ENCODE measurements around a stretch of chr2.

DNA sequence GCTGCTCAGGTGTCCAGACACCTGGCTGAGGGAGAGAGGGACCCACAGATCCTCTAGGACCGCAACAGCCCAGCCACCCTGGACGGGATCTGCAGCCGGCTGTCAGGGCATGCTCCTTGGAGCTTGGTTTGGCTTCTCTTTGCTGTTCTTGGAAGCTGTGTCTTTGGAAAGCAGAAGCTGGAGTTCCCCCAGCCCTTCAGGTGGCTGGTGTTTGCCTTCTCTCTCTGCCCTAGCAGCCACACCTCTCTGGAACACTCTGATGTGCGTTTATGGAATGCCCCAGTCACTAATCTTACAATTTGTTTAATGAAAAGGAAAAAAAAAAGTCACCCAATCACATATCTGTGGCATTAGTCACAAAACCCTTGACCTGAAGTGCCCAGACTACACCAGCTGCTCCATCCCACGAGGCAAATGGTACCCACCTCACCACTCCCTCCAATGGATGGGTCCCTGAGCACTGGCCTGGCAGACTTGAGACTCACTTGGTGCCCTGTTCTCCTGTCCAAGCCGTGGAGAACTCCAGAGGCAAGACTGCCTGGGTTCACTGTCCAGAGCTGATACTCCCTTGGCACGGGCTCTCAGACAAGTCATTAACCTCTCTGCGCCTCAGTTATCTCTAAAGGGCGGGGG lies 70.2 kb upstream of the DAPL1 start:
- PRO-cap, result no peak

GRCh38 chr2:158743688-158744313 lies 51.3 kb upstream of the DAPL1 start:
- PRO-cap, result no peak

- PRO-cap, result no peak
Observed at GRCh38 chr2:158954359-158954858, 14.0 kb upstream of the TANC1 start.

DNA sequence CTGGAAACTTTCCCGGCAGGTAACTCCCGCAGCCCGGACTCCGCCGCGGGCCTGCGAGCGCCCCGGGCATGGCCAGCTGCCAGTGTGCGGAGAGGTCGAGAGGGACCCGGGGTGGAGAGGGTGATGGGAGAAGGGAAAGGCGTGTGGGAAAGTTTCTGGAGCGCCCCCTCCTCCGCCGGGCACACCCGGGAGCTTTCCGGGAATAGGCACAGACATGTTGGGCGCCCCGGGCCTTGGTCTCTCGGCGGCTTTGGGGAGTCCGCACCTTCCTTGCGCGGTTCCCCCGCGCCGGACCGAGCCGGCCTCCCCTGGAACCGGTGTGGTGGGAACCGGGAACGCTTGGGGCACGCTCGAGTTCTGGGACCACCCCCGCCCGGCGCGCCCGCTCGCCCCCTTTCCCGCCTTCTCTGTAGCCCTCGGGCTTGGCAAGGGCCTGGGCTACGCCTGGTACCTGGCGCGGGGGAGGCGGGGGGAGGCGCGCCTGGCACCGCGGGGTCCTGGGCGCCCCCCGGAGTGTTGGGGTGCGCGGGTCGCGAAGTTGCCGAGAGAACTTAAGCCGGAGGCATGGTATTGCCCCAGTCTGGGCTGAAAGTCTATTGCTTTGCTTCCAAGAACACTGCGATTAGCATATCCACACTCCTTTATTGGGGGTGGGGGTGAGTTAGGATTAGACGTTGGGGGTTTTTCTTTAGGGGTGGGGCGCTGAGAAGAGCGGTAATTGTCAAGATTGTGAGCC lies 492 bp downstream of the TANC1 start:
- PRO-cap, result unidirectional peak, plus-strand start at position 209 of the sequence

DNA sequence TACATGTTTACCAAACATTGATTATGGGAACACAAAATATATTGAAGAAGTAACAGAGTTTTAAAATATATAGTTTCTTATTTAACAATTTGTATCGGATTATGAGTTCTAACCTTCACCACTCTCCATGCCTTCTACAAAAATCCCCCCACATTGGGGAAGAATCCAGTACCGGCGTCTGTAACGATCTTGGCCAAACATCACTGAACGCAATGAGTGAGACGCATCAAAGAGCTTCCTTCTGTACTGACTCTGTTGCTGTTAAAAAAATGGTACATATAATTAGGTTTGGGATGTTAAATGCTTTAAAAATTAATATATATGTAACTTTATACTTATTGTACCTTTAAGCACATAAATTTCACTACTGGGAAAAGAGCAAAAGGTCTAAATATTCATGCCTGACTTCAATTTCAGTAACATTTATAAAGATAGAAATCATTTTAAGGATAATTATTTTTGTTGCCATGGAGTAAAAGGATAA lies 86.5 kb upstream of the WDSUB1 start:
- PRO-cap, result no peak

DNA sequence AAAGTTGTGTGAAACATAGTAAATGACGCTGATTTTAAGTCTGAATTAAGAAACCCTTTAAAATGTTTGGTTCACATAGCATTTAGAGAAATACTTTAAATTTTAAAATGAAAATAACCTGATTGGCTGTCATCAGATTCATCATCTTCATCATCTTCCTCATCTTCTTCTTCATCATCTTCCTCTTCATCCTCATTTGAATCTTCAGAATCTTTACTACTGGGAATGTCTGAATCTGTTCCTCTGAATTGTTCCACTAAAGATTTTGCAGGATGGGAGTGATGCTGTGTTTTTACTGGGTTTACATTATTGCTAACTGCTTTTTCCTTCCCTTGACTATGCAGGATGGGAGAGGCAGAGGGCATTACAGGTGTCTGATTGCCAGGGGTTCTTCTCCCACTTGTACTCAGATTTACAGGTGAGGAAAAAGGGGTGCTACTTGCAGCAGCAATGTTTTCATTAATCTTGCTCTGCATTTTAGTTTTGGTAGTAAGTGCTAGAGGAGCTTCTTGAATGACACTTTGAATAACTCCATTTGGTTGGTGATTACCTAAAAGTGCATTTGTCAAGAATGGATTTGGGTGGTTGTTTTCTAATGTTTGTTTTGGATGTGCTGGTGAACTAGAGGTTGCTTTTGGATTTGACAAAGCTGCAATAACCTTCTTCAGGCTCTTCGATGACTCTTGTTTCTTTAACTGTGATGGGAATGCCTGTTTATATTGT lies 146.3 kb upstream of the WDSUB1 start:
- PRO-cap, result no peak

DNA sequence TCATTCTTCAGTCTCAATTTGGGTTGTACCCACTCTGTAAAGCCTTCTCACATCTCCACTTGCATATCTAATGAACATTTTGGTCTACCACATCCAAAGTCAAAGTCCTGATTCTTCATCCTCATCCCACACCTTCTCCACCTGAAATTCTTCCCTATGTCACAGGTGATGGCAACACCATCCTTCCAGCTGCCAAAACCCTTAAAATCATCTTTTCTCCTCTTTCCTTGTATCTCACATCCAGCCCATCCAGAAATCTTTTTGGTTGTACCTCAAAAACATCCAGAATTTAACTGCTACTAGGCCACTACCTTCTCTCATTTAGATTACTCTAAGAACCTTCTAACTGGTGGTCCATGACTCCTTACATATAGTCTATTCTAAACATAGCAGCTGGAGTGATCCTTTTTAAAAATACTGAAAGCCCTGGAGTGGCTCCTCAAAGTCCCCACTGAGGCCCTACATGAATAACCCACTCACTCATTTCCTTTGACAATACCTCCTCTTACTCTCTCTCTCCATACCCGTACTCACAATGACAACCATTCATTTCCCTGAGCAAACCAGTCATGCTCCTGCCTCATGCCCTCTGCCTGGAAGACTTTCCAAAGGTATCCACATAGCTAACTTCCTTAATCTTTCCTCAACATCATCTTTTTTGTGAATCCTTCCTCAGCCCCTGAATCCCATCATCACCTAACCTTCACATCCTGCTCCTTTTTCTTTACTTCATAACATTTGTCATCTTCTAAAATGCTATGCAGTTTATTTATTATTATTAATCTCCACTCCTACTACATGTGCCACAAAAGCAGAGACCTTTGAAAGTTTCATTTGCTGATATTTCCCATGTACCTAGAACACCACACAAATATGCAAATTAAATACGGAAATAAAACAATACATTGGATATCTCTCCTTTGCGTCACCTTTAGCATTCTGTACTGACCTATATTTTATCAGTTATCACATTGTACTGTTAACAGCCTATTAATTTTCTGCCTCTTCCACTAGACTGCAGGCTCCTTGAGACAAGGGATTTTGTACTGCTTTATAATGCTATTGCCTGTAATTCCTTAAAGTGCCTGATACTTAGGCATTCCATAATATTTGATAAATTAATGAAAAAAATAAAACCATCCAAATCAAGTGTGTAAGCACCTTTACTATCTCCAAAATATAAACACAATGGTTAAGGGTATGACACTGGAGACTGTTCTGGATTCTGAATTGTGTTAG lies 102.5 kb downstream of the BAZ2B start:
- PRO-cap, result no peak

DNA sequence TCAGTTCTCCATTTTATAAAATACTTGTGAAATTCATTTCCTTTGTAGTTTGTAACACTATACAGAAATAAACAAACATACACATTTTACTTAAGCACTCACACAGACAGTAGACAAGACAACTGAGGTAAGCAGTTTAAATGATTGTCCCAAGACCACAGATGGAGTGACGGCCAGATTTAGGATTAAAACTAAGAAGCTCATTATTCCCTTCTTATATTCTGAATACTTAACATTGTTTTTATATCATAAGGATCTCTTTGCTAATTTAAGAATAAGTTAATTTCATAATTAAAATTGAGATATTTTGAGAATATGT lies 100.9 kb downstream of the BAZ2B start:
- PRO-cap, result no peak

GRCh38 chr2:159612677-159613066 lies 3.7 kb downstream of the BAZ2B start:
- PRO-cap, result no peak

- PRO-cap, result no peak
Observed at GRCh38 chr2:159936533-159936891, 32.0 kb upstream of the LY75 start.

DNA sequence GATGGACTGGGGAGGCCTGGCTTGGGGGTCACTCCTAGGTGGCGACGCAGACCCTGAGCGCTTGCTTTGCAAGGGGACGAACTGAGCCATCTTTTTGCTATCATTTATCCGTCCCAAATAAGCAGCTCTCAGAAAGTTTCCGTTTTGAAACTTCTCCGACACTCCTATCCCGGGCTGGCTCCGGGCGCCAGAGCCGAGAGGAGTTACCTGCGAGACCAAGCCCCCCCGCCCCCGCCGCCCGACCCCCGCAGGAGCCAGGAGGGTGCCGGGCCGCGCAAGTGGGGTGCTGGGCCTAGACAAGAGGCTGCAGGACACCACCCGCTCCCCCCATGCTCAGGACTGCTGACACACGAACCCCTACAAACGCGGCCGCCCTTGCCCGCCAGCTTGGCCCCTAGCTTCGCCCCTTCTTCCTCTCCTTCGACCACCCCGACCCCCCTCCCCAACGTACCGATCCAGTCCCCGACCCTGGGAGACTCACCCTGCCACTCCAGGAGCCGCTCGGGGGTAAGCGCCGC lies 542 bp downstream of the PLA2R1 start:
- PRO-cap, result no peak

GRCh38 chr2:160210528-160211090 lies 10.5 kb upstream of the ITGB6 start:
- PRO-cap, result no peak

GRCh38 chr2:160270037-160271120 lies 70.3 kb upstream of the ITGB6 start:
- PRO-cap, result bidirectional peak, plus-strand start at chr2:160270414, minus-strand start at chr2:160270322; bidirectional peak, plus-strand start at chr2:160270919, minus-strand start at chr2:160270773

DNA sequence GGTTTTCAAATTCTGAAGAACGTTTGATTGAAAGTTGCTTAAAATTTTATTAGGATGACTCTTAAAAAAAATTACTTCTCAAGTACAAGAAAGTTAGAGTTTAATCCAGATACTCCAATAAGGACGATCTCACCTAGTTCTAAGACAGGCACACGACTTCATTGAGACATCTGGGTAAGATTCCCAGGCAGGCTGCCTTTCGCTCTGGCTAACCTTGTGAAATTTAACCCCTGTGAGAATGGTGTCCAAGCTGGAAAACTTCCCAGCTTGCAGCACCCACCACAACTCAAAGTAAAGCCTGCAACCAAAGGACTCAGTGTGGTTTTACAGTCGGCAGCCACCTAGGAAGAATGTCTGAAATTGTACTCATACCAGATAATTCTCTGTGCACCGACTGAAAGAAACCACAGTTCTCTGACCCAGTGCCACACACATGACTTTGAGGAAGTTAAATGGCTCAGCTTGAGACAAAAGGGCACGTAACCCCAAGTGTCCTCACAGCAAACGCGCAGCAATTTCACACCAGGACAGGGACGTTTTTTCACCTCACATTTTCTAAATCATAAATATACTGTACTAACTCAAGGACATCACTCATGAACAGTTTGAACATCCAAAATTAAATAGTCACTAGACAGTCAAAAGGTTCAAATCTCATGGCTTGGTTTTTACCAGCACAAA lies 125.7 kb downstream of the RBMS1 start:
- PRO-cap, result no peak

DNA sequence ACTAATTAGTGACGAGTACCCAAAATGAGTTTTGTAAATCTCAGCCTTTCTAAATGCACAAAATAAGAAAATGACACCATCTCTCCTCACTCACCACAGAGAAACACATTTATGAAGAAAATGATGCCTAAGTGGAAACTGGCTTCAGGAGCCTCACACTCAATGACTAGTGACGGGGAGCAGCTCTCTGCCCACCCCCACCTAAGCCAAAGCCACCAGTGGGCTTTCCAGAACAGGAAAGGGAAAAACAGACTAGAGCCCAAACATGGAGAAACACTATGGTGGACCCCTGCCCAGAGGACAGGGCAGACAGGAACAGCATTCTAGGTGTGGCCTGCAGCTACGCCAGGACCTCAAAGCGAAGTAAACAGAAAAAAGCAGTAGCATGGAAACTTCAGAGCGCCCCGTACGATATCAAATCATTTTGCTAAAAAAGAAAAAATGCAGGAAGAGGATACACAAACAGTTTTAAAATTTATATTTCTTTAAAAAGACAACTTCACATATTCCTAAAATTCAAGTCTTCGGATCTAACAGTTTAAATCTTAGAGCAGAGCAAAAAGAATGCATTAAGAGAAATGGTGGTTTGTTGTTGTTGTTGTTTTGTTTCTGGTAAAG lies 113.4 kb downstream of the RBMS1 start:
- PRO-cap, result no peak

DNA sequence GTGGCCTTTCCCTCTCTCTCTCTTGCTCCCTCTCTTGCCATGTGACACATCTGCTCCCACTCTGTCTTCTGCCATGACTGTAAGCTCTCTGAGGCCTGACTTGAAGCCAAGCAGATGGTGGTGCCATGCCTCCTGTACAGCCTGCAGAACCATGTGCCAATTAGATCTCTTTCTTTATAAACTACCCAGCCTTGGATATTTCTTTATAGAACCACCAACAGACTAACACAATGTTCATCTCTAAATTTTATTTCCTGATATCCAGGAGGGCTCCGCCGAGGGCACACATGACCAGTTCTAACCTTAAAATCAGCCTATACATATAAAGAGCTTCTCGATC lies 108.7 kb downstream of the RBMS1 start:
- PRO-cap, result no peak

DNA sequence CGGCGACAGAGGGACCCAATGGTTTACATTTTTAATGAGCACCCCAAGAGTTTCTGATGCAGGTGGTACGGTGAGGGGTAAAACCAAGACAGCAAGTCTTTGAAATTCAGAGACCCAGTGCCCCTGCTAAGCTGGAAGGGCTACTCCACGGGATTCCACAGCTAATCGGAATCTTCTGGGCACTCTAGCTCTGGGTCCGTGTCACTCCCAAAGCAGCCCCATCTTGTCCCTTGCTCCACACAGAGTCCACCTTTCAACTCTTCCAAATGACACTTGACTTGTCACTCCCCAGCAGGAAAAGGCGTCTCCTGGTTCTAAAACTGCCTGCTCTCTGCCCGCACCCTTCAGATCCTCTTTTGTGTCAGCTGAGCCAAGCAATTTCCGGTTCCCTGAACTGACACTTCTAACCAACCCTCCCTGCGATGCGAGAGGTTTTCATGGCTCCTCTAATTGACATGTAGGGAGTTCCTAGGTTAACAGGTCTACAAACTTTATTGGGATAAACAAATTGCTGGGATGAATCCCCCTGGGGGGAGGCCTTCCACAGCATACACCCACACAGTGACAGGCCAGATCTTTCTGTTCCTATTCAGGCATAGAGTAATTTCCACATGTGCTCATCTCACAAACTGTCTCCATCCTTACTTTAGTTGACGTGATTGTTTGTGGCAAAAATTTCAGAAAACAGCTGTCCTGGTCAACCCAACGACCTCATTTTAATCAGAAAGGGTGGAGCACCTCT lies 105.1 kb downstream of the RBMS1 start:
- PRO-cap, result no peak

DNA sequence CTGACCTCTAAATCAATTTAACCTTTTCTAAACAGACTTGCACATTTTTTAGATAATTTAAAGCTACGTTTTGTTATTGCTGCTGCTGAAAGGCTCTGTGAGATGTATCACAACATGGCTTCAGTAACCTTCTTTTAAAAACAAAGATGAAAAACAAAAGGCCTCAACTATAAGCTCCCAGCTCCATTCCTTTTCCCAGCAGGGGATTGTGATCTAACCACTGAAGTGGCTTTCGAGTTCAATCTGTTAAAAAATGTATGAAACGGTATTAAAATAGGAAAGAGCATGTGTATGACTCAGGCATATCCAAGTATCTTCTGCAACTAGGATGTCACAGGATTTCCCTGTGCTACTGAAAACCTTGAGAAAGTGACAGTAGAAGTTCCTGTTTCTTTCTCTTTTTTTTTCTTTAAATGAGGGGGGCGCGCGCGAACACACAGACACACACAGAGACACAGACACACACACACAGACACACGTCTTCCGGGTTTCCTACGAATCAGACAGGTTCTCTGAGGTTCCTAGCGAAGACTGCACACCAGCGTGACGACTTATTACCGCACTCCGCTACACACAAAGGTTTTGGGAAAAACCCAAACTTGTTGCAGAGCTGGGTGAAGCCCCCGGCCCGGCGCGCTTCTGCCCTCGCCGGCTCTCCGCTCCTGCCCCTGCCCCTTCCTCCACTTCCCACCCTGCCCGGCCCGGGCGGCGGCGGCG lies 86.9 kb downstream of the RBMS1 start:
- PRO-cap, result bidirectional peak, plus-strand start at position 475 of the sequence, minus-strand start at position 456 of the sequence

GRCh38 chr2:160470597-160471244 lies 22.9 kb downstream of the RBMS1 start:
- PRO-cap, result no peak

GRCh38 chr2:160491559-160492360 lies 1.8 kb downstream of the RBMS1 start:
- PRO-cap, result no peak